Uterus (tissue), 7 donors: ENCODE measurements around a stretch of chr21.

- PRO-cap, 4 experiments = no peak in any of the 4 experiments
- RAMPAGE, long total RNA, 2 experiments = start-site peak on the plus strand in 1 of 2 experiments, at chr21:38816930-38817270 at its widest, 17 reads per replicate
- RRBS = no CpG with 5 or more reads among the region's 15 CpGs
These were observed 11.3 kb downstream of the ETS2 start for GRCh38 chr21:38816801-38817743.

DNA sequence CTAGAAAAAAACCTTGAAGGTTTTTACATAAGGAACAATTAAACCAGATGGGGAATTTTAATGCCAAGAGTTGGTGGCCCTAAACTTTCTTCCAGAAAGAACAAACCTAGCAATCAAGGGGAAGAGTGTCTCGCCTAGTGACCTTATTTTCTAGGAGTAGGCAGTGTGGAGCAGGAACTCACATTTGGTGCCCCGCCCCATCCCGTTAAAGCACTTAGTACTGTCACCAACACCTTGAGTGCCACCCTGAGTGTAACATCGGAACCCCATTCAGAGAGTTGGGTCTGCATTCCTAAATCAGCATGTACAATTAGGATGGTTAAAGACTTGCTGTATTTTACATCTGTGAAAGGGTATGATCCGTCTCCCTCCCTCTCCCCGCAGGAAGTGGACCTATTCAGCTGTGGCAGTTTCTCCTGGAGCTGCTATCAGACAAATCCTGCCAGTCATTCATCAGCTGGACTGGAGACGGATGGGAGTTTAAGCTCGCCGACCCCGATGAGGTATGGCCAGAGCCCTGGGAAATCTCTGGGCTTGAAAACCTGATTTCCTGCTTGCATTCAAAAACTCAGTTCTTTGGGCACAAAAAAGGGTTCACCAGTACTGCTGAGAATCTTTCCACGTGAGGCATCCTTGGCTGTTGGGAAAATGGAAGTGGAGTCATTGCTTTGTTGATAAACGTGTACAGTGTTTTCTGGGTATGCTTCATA lies 15.6 kb downstream of the ETS2 start:
- PRO-cap, 4 experiments = no peak in any of the 4 experiments
- RAMPAGE, long total RNA, 2 experiments = start-site peak on the plus strand in 1 of 2 experiments, centred at position 466 of the sequence, 18 reads per replicate
- RRBS = no CpG with 5 or more reads among the region's 12 CpGs

DNA sequence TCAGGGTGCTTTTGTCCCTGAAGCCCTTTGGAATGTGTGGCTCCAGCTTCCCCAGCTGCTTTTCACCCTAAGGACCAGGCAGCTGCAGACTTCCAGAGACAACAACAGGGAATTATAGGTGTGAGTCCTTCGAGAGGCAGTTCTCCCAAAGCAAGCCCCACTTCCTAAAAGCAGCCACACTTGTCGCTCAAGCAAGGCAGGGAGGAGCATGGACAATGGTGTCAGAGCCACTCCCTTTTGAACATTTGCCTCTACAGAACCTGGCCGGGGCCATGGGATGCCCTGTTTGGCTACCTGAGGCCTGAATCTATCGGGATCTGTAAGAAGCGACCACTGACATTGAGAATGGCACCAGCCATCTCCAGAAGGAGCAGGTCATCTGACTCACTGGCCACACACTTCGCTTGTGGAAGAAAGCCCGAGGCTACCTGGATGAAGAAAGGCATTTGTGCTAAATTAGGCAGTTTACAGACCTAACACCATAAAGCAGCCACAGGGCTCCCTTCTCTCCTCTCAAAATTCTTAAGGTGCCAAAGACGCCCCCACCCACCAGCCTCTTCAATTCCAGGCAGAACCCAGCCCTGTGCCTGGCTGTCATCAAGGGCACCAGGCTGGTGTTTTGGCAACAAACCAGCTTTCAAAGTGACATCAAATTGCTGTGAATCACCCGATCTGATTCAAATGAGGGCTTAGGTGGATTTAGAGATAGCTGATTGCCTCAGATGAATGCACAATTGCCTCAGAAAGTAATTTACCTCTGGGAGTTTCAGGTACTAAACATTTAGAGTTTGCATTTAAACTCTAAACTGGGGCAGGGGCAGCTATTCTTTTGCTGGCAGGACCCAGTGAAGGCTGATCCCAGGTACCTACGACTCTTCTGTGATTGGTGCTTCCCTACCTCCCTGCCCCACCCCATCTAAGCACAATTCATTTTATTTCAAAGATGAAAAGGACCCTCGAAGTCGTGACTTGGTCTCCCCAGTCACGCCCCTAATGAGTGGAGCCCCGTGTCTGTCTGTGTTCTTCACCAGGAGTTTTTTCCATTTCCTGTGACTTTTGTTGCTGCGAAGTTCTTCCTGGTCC lies 104.9 kb downstream of the ETS2 start:
- PRO-cap, 4 experiments = peak in 1 of 4 experiments; most common plus-strand start position 254 of the sequence (in 1); most common minus-strand start position 86 of the sequence (in 1)
- RAMPAGE, long total RNA, 2 experiments = no peak in any of the 2 experiments
- RRBS = no CpG with 5 or more reads among the region's 15 CpGs

DNA sequence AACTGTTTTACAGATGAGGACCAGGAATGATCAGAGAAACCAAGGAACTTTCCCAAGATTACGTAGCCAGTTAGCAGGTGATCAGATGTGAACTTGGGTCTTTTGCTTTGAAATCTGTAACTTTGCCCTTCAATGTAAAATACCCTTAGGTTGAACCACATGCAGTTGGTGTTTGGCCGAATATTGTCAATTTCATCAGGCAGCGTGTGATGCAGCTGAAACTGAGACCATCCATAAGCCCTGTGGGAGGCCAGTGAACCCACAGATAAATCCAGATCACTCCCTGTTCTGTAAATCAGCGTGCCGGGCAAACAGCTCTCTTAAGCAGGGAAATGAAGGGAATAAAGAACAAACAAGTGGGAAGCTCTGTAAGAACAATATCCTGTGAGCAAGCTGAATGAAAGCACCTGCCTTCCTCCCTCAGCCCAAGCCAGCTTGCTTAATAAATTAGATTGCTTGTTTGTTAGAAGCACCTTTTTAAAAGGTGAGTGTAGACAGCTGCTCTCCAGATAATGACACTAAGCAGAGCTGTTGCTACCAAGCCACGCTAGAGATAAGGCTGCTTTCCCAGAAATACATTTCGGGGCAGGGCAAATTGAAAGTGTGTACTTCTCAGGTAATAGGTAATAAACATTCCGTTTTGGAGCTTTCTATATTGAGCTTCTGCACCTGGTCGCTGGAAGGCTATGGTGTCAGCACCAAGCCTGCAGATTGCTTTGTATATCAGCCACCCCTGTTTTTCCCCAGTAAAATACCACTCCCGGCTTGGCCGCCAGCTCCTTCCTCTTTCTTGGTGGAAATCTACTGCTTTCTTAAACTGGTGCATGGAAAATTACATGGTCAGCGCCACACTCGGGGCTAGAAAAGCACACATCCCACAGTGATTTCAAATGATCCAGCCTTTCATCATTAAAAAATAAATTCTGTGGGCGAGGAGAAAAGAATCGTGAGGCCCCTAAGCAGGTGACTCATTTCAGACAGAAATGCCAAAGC lies 151.1 kb downstream of the ETS2 start:
- PRO-cap, 4 experiments = no peak in any of the 4 experiments
- RAMPAGE, long total RNA, 2 experiments = no peak in any of the 2 experiments
- RRBS = no CpG with 5 or more reads among the region's 15 CpGs

GRCh38 chr21:38965687-38966661 lies 160.2 kb downstream of the ETS2 start:
- PRO-cap, 4 experiments = peak in 1 of 4 experiments; most common plus-strand start chr21:38966274 (in 1); most common minus-strand start chr21:38966213 (in 1)
- RAMPAGE, long total RNA, 2 experiments = no peak in any of the 2 experiments
- RRBS = no CpG with 5 or more reads among the region's 21 CpGs

- PRO-cap, 4 experiments = no peak in any of the 4 experiments
- RAMPAGE, long total RNA, 2 experiments = no peak in any of the 2 experiments
- RRBS = no CpG with 5 or more reads among the region's 32 CpGs
These were observed 182.9 kb downstream of the ETS2 start for GRCh38 chr21:38988306-38989424.

- PRO-cap, 4 experiments = peak in 1 of 4 experiments; most common plus-strand start chr21:39004538 (in 1); most common minus-strand start chr21:39004409 (in 1)
- RAMPAGE, long total RNA, 2 experiments = no peak in any of the 2 experiments
- RRBS = no CpG with 5 or more reads among the region's 10 CpGs
These were observed 179.1 kb downstream of the PSMG1 start for GRCh38 chr21:39004031-39004682.

DNA sequence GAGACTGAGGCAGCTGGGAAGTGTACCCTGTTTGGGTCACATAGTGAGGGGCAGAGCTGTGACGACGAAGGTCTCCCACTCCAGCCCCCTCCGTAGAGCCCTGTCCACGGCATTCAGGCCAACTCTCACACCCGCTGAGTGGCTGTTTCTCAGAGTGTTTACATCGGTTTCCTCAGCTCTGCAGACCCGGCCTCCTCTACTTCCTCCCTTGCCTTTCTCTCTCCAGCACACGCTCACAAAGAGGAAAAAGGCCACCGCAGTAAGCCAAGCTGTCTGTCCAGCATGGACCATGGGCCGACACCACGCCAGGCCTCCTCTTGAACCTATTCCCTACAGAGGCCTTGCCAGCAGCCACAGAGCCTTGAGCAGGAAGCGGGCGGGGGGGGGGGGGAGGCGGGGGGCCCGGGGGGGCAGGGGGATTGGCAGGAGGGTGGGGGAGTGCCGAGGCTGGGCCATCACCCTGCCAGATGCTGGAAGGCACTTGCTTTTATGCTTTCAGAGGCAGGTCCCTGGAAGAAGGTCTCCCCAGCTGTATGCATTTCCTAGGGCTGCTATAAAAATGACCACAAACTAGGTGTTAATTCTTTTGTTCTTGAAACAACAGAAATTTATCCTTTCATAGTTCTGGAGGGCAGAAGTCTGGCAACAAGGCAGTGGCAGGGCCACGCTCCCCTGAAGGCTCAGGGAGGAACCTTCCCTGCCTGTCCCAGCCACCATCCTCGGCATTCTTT lies 178.4 kb downstream of the PSMG1 start:
- PRO-cap, 4 experiments = peak in 4 of 4 experiments; most common plus-strand start position 498 of the sequence (in 2); most common minus-strand start position 334 of the sequence (in 2)
- RAMPAGE, long total RNA, 2 experiments = no peak in any of the 2 experiments
- RRBS = no CpG with 5 or more reads among the region's 18 CpGs

DNA sequence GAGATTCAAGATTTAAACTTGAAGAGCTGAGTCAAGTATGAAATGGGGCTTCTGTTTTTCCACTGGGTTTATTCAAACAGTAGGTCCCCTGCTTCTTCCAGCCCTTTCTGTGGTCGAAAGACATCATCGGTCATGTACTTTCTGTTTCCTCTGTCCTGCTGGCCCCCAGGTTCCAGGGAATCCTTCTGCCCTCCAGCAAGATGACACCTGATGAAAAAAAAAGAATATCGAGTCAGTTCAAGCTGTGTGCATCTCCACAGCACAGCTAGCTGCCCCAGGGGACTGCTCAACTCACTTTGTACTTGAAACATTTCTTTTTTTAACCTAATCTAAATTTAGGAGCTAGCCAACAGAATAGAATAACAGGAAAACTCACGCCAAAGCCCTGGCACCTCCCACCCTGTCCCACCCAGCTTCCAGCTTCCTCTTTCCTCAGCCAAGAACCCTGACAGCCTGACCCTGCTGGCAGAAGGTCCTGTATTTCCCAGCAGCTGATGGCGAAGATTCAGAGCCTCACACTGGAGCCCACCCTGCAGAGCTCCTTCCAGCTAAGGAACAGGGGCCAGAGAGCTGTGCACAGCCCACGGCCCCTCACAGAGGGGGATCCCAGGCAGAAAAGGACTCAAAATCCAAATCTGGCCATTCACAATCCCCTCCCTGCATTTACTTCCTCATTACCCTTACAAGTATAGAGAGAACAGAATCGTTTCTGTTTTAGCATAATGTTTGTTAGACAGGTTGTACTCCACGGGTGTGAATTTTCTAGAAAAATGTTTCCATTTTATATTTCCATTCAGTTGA lies 176.5 kb downstream of the PSMG1 start:
- PRO-cap, 4 experiments = peak in 4 of 4 experiments; most common plus-strand start position 468 of the sequence (in 4); most common minus-strand start position 293 of the sequence (in 3)
- RAMPAGE, long total RNA, 2 experiments = no peak in any of the 2 experiments
- RRBS = no CpG with 5 or more reads among the region's 8 CpGs

- PRO-cap, 4 experiments = no peak in any of the 4 experiments
- RAMPAGE, long total RNA, 2 experiments = no peak in any of the 2 experiments
- RRBS = no CpG with 5 or more reads among the region's 23 CpGs
These were observed 103.5 kb downstream of the PSMG1 start for GRCh38 chr21:39079566-39080369.

GRCh38 chr21:39098571-39099241 lies 84.5 kb downstream of the PSMG1 start:
- PRO-cap, 4 experiments = no peak in any of the 4 experiments
- RAMPAGE, long total RNA, 2 experiments = no peak in any of the 2 experiments
- RRBS = no CpG with 5 or more reads among the region's 8 CpGs

GRCh38 chr21:39264193-39265088 lies 49.0 kb downstream of the BRWD1 start:
- PRO-cap, 4 experiments = no peak in any of the 4 experiments
- RAMPAGE, long total RNA, 2 experiments = no peak in any of the 2 experiments
- RRBS = no CpG with 5 or more reads among the region's 4 CpGs

- PRO-cap, 4 experiments = no peak in any of the 4 experiments
- RAMPAGE, long total RNA, 2 experiments = no peak in any of the 2 experiments
- RRBS = no CpG with 5 or more reads among the region's 8 CpGs
These were observed 5.7 kb upstream of the BRWD1 start for GRCh38 chr21:39319025-39319720.

DNA sequence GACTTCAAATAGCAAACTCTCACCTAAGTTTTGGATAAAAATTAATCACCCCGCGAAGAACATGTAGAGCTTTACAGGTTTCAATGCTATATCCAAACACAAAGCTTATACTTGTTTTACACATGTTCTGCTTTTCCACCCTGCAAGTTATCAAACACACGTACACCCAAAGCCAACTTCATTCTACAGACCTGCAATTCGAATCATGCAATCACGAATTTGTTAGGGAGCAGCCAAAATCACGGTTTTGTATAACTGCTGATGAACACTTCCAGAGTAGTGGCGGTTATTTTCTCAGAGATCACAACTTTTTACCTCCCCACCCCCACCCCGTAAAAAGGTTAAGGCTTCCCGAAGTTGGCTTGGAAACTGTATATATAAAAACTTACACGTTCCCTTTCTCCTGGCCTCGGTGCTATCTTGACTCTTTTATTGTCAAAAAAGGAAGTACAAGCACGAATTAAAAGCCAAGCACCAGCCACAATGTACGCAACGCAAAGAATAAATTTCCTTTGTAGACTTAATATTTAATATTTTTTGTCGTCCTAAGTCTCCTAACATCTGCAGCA lies 1.3 kb downstream of the HMGN1 start:
- PRO-cap, 4 experiments = no peak in any of the 4 experiments
- RAMPAGE, long total RNA, 2 experiments = no peak in any of the 2 experiments
- RRBS = no CpG with 5 or more reads among the region's 15 CpGs

- PRO-cap, 4 experiments = peak in 3 of 4 experiments; most common plus-strand start chr21:39452723 (in 3); most common minus-strand start chr21:39452548 (in 1)
- RAMPAGE, long total RNA, 2 experiments = no peak in any of the 2 experiments
- RRBS = no CpG with 5 or more reads among the region's 4 CpGs
These were observed 700 bp downstream of the SH3BGR start for GRCh38 chr21:39452443-39452897.

GRCh38 chr21:39660185-39660531 lies 47.4 kb downstream of the B3GALT5 start:
- PRO-cap, 4 experiments = no peak in any of the 4 experiments
- RAMPAGE, long total RNA, 2 experiments = no peak in any of the 2 experiments
- RRBS = no CpG with 5 or more reads among the region's 6 CpGs

DNA sequence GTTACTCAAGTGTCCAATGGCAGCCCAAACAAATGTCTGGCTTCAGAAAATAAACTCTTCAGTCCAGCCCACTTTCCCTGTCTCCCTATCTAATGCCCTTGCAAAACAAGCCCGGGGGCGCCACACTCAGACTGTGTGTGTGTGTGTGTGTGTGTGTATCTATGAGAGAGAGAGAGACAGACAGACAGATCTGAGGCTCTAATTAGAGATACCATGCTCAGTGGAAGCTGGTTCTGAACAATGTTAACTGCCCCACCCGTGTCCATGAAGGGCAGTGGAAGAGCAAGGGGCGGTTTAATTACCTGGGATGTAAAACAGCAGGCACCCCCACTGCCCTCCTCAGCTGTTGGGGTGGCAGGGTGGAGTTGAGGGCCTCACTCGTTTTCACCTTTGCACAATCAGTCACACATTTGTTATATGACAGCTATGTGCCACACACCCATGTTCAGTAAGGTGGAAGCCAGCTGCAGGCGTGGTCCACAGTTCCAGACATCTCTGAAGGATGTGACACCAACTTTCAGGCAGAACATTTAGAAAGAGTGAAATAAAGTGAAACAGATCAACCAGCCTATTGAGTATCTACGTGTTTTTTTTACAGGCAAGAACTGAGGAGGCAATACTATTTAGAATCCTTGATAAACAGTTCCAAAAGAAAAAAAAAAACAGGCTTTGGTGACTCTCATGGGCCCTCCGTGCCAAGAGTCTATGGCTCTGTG lies 57.5 kb downstream of the B3GALT5 start:
- PRO-cap, 4 experiments = no peak in any of the 4 experiments
- RAMPAGE, long total RNA, 2 experiments = no peak in any of the 2 experiments
- RRBS = no CpG with 5 or more reads among the region's 8 CpGs

GRCh38 chr21:39671528-39671899 lies 58.8 kb downstream of the B3GALT5 start:
- PRO-cap, 4 experiments = no peak in any of the 4 experiments
- RAMPAGE, long total RNA, 2 experiments = no peak in any of the 2 experiments
- RRBS = no CpG with 5 or more reads among the region's 3 CpGs

GRCh38 chr21:40047889-40048377 lies 180.7 kb downstream of the PCP4 start:
- PRO-cap, 4 experiments = peak in 1 of 4 experiments; most common minus-strand start chr21:40048096 (in 1)
- RAMPAGE, long total RNA, 2 experiments = no peak in any of the 2 experiments
- RRBS = no CpG with 5 or more reads among the region's 5 CpGs

GRCh38 chr21:40684777-40685270 lies 162.1 kb downstream of the DSCAM start:
- PRO-cap, 4 experiments = no peak in any of the 4 experiments
- RAMPAGE, long total RNA, 2 experiments = no peak in any of the 2 experiments
- RRBS = no CpG with 5 or more reads among the region's 2 CpGs